Helper T cell (primary cell): ENCODE measurements around a stretch of chr11.

- PRO-cap, 2 experiments = no peak in any of the 2 experiments
Measured at GRCh38 chr11:65316311-65317517, 2.0 kb downstream of the CDC42EP2 start.

- PRO-cap, 2 experiments = no peak in any of the 2 experiments
Measured at GRCh38 chr11:65321125-65321569, 6.5 kb downstream of the CDC42EP2 start.

GRCh38 chr11:65366364-65366765 lies 11.8 kb downstream of the TIGD3 start:
- PRO-cap, 2 experiments = no peak in any of the 2 experiments

DNA sequence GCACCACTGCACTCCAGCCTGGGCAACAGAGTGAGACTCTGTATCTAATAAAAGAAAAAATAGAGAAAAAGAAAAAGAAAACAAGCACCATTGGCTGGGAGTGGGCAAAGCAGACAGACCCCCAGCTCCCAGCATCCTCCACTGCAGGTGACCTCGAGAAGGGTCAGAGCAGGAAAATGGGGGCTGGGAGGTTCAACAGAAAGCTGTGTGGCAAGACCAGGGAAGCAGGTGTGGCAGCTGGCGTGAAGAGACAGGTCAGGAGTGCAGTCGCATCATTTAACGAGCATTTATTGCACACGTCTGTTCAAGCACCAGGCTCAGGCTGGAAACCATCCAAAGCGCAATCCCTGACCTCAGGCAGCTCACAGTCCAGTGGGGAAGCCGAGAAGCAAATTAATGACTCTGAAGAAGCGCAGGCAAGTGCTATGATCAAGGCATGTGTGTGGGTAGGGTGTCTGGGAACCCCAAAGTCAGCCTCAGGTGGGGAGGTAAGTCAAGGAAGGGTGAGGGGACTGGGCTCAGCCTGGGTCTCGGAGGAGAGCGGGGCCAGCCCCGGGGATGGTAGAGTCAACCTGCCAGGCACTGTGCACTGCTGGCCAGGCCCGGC lies 7.4 kb downstream of the SLC25A45 start:
- PRO-cap, 2 experiments = no peak in any of the 2 experiments

GRCh38 chr11:65400468-65401041 lies 14.1 kb downstream of the FRMD8 start:
- PRO-cap, 2 experiments = no peak in any of the 2 experiments

DNA sequence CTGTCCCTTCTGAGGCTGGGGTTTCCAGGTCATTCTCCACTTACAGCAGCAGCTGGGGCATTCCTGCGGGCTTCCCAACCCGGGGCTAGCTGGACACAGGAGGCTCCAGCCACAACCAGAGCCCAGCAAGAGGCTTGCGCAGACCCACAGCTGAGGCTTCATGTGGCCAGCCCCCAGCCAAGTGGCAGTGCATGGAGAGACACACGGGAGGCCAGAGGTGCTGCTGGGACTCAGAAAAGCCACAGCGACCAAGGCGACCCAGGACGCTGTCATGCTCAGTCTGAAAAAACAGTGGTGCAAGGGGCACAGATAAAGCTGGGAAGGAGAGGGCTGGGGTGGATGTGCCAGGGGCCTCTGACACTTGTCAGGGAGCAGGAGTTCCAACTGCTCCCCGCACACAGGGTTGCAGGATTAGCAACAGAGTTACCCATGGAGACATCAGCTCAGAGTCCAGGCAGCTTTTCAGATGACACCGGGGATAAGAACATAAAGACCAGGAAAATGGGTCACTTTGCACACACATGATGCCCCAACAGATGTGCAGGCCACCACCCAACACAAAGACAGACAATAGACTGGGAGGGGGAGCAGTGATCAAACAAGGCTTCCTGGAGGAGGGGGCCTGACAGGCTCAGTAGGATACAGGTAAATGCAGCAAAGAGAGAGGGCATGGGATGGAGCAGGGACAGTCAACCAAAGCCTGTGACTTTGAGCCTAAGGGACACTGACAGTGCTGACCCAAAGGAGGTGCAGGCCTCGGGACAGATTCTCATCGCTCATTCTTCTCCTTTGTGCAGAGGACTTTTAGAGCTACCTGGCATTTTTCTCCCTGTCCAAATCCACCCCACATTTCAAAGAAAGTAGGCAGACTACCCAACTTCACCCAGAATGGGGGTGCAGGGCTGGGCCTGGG lies 29.3 kb downstream of the FRMD8 start:
- PRO-cap, 2 experiments = no peak in any of the 2 experiments

DNA sequence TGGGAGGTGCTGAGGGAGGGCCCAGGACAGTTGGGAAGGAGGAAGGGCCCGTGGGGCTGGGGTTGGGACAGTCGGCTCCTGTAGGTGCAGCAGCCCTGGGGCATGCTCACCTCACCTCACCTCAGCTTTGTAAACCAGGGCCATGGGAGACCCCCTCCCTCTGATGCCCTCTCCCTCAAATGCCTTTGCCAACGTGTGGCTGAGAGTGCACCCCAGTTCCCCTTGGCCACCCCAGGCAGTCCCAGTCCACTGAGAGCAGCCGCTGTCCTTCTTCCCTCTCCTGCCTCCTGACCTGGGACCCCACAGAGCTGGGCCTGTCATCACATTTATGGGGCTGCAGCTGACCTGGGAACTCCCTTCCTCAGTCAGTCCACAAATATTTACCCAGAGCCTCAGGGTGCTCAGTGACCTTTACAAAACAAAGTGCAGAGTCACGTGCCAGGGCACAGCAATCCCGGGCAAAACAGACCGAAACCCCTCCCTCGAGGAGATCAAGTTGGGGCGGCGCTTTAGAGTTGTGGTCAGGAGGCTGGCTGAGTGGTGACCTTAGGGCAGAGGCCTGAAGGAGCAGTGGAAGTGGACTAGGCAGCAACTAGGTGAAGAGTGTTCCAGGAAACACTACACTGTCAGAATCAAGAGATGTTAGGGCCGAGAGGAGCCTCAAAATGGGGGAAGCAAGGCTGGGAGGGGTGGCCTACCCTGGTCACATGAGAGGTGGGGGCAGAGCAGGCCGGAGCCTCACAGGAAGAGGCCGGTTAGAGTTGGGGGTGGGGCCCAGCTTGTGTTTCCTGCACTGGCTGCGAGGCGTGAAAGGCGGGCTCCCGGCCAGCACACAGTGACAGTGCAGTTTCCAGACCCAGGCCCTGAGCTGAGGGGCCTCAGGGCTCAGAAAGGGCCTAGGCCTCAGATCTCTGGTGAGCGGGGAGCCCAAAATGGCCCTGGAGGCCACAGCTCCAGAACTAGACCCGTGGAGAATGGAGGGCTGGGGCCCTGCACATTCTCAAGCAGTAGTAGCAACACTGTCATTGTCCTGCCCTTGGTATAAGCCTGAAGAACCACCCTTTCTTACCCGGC lies 32.3 kb downstream of the FRMD8 start:
- PRO-cap, 2 experiments = peak in 2 of 2 experiments; most common plus-strand start position 838 of the sequence (in 2); most common minus-strand start position 605 of the sequence (in 2)

- PRO-cap, 2 experiments = no peak in any of the 2 experiments
Measured at GRCh38 chr11:65420786-65420932, 34.2 kb downstream of the FRMD8 start.

GRCh38 chr11:65420933-65421919 lies 34.8 kb downstream of the FRMD8 start:
- PRO-cap, 2 experiments = peak in 2 of 2 experiments; most common plus-strand start chr11:65421521 (in 2); most common minus-strand start chr11:65421355 (in 2)

DNA sequence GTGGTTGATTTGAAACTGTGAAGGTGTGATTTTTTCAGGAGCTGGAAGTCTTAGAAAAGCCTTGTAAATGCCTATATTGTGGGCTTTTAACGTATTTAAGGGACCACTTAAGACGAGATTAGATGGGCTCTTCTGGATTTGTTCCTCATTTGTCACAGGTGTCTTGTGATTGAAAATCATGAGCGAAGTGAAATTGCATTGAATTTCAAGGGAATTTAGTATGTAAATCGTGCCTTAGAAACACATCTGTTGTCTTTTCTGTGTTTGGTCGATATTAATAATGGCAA lies 39.0 kb downstream of the FRMD8 start:
- PRO-cap, 2 experiments = no peak in any of the 2 experiments

GRCh38 chr11:65430497-65430928 lies 44.1 kb downstream of the FRMD8 start:
- PRO-cap, 2 experiments = peak in 2 of 2 experiments; most common plus-strand start chr11:65430765 (in 1); most common minus-strand start chr11:65430725 (in 1)

- PRO-cap, 2 experiments = no peak in any of the 2 experiments
Measured at GRCh38 chr11:65435144-65435579, 48.7 kb downstream of the FRMD8 start.

DNA sequence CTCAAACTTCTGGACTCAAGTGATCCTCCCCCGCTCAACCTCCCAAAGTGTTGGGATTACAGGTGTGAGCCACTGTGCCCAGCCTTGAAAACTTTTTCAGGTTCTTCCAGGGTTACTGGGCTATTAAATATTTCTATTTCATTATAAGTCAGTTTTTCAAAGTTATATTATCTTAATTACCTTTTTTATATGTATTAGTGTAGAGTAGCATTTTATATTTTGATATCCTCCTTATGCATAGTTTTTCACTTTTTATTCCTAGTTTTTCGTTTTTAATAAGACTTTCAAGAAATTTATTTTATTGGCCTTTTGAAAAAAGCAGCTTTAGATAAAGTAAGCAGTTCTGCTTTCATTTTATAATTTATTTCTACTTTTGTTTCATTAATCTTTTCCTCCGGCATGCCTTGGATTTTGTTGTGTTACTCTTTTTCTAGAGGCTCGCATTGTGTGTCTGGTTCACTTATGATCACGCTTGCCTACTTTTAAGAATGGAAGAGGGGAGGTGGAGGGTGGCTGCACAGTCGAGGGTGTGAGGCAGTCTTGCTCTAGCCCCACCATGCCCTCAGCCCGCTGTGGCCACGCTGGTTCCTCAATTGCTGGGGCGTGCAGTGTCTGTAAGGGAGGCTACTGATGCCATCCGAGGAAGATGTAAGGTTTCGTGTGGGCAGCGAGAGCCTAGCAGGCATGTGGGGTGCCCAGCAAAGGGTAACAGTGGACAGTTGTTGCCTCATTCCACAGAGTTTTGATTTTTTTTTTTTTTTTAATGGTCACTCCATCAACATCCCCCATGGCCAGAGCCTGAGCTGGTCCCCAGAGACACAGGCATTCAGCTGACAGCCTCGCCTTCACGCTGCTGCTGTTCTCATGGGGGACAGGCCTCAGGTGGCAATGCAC lies 55.2 kb downstream of the FRMD8 start:
- PRO-cap, 2 experiments = no peak in any of the 2 experiments

- PRO-cap, 2 experiments = no peak in any of the 2 experiments
Measured at GRCh38 chr11:65454016-65454595, 67.7 kb downstream of the FRMD8 start.

GRCh38 chr11:65454596-65455797 lies 68.6 kb downstream of the FRMD8 start:
- PRO-cap, 2 experiments = peak in 2 of 2 experiments; most common plus-strand start chr11:65455288 (in 2); most common minus-strand start chr11:65455131 (in 1)

DNA sequence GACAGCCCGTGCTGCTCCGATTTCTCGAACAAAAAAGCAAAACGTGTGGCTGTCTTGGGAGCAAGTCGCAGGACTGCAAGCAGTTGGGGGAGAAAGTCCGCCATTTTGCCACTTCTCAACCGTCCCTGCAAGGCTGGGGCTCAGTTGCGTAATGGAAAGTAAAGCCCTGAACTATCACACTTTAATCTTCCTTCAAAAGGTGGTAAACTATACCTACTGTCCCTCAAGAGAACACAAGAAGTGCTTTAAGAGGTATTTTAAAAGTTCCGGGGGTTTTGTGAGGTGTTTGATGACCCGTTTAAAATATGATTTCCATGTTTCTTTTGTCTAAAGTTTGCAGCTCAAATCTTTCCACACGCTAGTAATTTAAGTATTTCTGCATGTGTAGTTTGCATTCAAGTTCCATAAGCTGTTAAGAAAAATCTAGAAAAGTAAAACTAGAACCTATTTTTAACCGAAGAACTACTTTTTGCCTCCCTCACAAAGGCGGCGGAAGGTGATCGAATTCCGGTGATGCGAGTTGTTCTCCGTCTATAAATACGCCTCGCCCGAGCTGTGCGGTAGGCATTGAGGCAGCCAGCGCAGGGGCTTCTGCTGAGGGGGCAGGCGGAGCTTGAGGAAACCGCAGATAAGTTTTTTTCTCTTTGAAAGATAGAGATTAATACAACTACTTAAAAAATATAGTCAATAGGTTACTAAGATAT lies 26.2 kb upstream of the SCYL1 start:
- PRO-cap, 2 experiments = peak in 2 of 2 experiments; most common plus-strand start position 143 of the sequence (in 2); most common minus-strand start position 153 of the sequence (in 2)

DNA sequence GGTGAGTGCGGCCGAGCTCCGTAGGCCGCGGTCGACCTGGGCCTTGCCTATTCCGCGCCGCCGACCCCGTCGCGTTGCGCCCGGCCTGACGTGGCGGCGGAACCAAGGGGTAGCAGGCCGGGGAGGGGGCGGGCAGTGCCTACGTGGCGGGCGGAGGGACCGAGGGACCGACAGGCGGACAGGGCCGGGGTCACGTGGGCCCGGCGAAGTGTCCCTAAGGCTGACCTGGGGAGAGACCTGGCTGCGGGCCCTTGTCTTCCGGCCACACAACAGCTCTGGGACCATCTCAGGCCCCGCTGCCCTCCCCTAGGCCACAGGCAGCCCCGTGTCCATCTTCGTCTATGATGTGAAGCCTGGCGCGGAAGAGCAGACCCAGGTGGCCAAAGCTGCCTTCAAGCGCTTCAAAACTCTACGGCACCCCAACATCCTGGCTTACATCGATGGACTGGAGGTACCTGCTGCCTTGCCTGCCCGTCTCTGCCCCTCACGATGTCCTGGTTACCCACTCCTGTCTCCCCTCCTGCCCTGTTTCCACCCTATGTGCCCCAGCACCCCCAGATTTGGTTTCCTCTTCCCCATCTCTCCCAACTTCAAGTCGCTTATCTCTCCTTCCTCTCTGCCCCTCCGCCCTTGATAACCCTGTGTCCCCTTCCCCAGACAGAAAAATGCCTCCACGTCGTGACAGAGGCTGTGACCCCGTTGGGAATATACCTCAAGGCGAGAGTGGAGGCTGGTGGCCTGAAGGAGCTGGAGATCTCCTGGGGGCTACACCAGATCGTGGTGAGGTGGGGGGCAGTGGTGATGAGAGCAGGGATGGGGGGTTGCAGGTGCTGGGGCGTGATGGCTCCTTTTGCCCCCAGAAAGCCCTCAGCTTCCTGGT lies 621 bp downstream of the SCYL1 start:
- PRO-cap, 2 experiments = no peak in any of the 2 experiments

GRCh38 chr11:65545896-65546133 lies 12.3 kb downstream of the LTBP3 start:
- PRO-cap, 2 experiments = no peak in any of the 2 experiments

GRCh38 chr11:65599150-65600270 lies 3.9 kb upstream of the KCNK7 start:
- PRO-cap, 2 experiments = no peak in any of the 2 experiments

- PRO-cap, 2 experiments = no peak in any of the 2 experiments
Measured at GRCh38 chr11:65621991-65622470, 6.5 kb downstream of the PCNX3 start.